Placental epithelial cell (primary cell): ENCODE measurements around a stretch of chr9.

GRCh38 chr9:70506022-70506545 is 91.6 kb upstream of the KLF9 start:
- CAGE, long polyA plus RNA = no peak

- CAGE, long polyA plus RNA = no peak
Measured at GRCh38 chr9:70602323-70602834, 187.9 kb upstream of the KLF9 start.

DNA sequence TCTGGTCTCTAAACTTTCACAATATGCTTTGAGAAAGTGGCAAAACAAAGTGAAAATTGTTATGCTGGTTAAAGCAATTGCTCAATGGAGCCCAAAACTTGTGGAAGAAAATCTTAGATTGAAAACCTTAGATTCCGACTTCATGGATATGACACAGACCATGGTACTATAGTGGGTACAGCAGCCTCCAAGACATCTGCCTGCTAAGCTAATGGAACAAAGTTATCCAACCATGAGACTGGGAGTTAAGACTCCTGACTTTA is 160.6 kb downstream of the CEMIP2 start:
- CAGE, long polyA plus RNA = no peak

DNA sequence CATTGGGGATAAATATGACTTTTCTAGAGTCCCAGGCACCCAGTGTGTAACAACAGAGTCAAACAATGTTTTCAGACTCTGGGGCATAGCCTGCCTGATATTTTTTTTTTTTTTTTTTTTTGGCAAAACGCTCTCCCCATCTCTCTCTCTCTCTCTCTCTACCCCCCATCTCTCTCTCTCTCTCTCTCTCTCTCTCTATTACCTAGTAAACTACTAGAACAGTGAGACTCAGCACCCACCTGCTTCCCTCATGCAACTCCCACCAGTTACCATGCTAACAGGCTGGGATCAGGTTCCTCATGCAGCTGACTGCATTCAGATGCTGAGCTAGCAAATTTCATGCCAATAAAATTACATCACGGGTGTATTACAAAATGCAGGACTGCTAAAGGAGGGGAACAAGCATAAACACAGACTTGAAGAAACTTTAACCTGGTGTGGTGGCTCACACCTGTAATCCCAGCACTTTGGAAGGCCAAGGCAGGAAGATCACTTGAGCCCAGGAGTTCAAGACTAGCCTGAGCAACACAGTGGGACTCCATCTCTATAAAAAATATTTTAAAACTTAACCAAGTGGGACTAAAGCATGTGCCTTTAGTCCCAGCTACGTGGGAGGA is 76.0 kb downstream of the CEMIP2 start:
- CAGE, long polyA plus RNA = no peak

DNA sequence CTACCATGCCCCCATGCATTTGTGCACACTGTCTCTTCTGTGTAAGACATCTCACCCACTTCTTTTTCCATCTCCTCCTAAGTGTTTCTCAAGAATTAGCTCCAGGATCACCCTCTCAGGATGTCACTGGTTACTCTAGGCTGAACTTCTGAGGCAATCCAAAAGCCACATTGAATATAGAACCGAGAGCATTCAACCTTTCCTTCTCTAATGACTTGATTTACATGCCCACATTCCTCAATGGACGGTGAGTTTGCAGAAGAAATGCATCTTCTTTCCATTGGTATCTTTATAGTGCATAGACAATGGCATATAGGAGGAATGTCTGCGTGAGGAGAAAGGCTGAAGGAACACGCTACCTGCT is 68.6 kb downstream of the CEMIP2 start:
- CAGE, long polyA plus RNA = no peak

GRCh38 chr9:71768990-71770191 is 1.1 kb upstream of the CEMIP2 start:
- CAGE, long polyA plus RNA = no peak

DNA sequence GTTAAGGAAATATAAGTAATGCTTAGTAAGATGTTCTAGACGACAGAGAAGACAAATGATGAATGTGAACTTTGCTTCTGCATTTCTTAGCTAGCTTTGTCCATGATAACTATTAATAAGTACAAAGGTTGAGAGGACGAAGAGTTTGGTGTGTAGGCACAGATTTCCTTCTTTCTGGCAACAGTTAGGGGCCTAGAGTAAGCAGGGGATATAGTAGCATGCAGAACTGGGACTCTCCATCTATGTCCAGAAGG is 33.7 kb downstream of the C9orf85 start:
- CAGE, long polyA plus RNA = no peak

GRCh38 chr9:71963997-71965206 is 53.0 kb downstream of the C9orf85 start:
- CAGE, long polyA plus RNA = no peak

DNA sequence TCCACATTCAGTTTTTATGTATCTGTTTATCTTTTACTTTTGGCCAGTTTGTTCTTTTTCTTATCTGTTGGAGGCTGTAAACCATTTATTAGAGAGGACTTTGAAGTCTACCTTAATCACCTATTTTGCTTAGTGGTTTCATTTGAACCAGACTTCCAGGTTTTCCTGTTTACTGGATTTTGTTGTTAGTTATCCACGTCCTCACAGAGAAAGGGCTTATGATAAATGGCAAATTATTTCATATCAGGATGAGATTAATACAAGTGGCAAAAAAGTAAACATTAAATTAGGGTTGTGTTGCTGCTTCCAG is 21.4 kb upstream of the GDA start:
- CAGE, long polyA plus RNA = no peak

- CAGE, long polyA plus RNA = no peak
Measured at GRCh38 chr9:72361257-72361855, 3.7 kb downstream of the ZFAND5 start.

DNA sequence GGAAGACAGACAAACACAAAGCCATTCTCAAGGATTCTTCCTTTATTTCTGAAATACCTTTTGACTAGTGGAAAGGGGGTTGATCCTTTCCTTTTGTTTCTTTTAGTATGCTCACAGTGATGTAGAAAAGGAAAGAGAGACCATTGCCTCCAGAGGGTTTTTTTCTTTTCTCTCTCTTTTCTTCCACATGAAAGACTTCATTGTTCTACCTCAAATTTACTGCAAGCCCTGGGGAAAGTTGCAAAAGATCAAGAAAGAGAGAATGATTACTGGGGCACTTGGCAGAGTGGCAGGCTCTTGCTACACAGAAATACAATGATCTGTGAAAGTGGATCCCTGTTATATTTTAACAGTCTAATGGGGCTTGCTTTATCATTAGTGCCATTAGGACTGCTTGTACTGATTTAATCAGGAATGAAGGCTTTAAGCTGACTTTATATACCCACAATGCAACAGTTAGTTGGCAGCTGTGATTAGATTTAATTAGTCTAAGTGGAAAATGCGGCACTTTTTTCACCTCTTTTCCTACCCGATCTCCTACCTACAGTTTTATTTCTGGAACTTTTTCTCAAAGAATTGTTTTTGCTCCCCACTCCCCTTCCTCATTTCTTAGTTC is 66.2 kb upstream of the TMC1 start:
- CAGE, long polyA plus RNA = no peak

- CAGE, long polyA plus RNA = no peak
Measured at GRCh38 chr9:72461006-72461293, 60.5 kb upstream of the TMC1 start.

DNA sequence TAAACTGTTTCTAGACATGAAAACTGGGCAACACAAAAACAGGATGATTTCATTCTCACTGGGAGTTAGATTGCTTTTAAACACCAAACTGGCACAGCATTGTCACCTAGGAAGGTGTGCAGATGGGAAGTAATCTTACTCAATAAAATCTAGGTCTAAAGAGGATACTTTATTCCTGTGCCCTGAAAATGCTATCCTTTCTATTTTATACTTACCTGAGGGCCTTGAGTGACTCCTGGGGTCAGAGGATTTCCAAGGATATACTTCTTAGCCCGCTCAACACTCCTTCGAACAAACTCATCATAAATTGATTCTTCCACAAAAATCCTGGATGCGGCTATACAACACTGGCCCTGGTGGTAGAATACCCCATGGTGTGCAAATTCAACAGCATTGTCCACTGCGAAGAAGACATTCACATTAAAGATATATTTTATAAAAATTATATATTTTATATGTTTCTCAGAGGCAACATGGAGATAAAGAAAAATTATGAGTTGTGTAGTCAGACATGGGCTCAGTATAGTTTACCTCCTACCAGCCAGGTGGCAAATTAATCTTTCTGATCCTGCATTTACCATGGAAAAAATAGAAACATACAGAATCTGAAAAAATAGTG is 36.0 kb downstream of the ALDH1A1 start:
- CAGE, long polyA plus RNA = no peak

DNA sequence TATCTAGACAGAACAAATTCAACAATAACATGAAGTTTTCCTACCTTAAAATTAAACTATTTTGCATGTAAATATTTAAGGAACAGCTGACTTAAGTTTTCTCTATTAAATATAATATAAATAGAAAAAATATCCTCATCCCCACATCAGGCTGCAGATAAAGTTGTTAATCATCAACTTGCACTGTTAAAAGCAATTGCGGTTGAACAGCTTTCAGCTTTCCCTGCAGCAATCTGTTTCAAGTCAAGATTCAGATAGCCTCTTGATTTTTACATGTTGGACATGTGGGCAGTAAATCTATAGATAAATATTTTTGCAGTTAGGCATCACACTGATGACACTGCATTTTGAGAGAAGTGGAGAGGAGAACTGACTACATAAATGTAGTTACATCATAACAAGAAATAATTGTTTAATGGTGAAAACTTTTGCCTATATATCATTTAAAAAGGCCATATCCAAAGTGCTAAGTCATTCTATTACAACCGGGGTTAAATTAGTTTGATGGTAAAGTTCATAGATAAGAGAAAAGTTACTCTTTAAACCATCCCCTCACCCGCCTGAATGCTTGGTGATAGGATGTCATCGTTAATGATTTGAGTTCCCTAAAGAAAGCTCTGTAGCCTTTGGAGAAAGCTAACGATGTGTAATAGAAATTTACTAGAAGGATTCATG is 30.7 kb upstream of the ALDH1A1 start:
- CAGE, long polyA plus RNA = no peak

DNA sequence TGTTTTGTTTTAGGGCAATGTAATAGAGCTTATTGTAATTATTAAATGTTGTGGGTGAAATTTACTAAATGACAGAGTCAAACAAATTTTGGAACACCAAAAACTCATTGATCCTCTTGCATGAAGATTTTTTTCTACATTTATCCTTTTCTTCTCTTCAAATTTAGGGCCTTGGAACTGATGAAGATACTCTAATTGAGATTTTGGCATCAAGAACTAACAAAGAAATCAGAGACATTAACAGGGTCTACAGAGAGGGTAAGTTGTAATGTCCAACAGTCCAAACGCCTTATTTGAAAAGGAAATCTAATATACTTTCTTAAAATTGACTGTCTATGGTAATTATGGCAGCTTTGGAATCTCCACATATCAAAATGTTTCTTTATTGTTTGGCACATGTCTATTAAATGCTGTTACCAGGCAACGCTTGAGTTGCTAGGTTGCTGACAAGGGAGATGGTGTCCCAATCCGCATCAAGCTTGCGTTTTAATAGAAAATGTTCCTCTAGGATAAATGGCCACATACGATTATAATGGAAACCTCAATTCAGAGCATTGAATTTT is 9.1 kb downstream of the ANXA1 start:
- CAGE, long polyA plus RNA = no peak

DNA sequence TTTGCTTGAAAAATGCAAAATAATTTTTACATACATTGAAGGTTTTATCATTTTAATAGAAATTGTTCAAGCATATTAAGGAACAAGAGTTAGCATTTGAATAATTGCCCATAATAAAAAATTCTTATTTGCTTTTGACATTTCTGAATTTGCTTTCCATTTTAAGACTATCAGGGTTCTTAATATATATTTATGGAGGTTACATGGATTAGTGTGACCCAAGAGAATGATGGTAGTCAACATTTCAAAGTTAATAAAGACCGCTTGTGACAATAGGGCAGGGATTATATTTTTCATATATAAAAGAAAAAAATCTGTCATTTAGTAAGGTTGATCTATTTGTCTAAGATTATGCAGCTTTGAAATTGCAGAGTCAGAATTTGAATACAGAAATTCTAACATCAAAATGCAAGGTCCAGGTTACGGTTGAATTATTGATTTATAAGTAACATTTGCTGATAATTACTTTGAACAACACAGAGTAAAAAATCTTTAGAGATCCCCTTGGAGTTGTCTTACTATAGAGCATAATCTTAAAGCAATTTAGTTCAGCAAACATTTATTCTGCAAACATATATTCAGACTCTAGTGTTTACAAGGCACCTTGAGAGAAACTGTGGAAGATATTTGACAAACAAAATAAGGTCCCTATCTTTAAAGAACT is 12.8 kb downstream of the ANXA1 start:
- CAGE, long polyA plus RNA = no peak

- CAGE, long polyA plus RNA = no peak
Measured at GRCh38 chr9:73401623-73402062, 250.0 kb downstream of the ANXA1 start.

DNA sequence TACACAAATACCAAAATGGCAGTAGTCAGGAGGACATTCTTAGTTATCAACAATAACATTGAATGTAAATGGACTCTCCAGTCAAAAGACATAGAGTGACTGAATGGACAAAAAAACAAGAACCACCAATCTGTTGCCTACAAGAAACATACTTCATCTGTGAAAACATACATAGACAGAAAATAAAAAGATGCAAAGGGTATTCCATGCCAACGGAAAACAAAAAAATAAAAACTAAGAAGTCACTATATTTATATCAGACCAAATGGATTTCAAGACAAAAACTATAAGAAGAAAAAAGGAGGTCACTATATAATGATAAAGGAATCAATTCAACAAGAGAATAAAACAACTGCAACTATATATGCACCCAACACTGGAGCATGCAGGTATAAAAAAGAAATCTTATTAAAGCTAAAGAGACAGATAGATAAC is 479.4 kb upstream of the RORB start:
- CAGE, long polyA plus RNA = no peak

- CAGE, long polyA plus RNA = no peak
Measured at GRCh38 chr9:74949543-74949945, 3.2 kb downstream of the C9orf40 start.

- CAGE, long polyA plus RNA = no peak
Measured at GRCh38 chr9:74999262-75000060, 28.6 kb downstream of the CARNMT1 start.